Endodermal cell (in vitro differentiated cells): ENCODE data around the gene HSPA13.

- PRO-cap, result no peak
Observed at GRCh38 chr21:6565139-6565525, 3956.3 kb upstream of the TPTE start.

DNA sequence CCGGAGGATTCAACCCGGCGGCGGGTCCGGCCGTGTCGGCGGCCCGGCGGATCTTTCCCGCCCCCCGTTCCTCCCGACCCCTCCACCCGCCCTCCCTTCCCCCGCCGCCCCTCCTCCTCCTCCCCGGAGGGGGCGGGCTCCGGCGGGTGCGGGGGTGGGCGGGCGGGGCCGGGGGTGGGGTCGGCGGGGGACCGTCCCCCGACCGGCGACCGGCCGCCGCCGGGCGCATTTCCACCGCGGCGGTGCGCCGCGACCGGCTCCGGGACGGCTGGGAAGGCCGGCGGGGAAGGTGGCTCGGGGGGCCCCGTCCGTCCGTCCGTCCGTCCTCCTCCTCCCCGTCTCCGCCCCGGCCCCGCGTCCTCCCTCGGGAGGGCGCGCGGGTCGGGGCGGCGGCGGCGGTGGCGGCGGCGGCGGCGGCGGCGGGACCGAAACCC is 2124.0 kb upstream of the TPTE start:
- PRO-cap, result no peak

DNA sequence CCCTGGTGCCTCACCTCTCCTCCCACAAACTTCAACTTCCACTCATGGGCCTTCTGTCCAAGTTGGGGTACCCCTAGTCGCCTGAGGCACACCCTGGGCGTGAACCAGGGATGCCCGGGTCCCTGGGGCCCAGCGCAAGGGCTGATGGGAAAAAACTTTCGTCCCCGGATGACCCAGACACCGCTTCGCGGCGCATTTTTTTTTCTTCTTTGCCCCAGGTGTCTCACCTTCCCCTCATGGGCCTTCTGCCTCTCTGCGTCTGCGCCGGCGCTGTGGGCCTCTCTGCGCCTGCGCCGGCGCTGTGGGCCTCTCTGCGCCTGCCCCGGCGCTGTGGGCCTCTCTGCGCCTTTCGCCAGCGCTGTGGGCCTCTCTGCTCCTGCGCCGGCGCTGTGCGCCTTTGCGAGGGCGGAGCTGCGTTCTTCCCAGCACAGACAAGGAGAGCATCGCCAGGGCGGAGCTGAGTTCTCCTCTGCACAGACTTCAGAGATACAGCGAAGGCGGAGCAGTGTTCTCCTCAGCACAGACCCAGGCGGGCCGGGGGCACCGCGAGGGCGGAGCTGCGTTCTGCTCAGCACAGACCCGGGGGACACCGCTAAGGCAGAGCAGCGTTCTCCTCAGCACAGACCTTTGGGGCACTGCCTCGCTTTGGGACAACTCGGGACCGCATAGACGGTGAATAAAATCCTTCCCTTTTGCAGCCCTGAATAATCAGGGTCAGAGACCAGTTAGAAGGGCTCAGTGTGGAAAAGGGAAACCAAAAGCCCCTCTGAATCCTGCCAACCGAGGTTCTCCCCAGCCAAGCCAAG is 1706.0 kb upstream of the TPTE start:
- PRO-cap, result no peak

DNA sequence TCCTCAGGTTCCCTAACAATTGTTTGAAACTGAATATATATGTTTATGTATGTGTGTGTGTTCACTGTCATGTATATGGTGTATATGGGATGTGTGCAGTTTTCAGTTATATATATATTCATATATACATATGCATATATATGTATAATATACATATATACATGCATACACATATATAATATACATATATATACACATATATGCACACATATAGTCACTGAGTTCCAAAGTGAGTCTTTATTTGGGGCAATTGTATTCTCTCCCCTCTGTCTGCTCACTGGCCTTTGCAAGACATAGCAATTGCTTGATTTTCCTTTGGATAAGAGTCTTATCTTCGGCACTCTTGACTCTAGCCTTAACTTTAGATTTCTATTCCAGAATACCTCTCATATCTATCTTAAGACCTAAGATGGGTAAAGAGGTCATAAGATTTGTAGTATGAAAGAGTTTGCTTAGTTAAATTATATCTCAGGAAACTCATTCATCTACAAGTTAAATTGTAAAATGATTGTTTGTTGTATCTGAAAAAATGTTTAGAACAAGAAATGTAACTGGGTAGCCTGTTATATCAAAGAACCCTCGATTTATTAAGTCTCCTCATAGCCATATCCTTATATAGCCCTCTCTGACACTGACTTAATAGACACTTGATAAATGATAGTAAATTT is 1523.4 kb upstream of the TPTE start:
- PRO-cap, result no peak

DNA sequence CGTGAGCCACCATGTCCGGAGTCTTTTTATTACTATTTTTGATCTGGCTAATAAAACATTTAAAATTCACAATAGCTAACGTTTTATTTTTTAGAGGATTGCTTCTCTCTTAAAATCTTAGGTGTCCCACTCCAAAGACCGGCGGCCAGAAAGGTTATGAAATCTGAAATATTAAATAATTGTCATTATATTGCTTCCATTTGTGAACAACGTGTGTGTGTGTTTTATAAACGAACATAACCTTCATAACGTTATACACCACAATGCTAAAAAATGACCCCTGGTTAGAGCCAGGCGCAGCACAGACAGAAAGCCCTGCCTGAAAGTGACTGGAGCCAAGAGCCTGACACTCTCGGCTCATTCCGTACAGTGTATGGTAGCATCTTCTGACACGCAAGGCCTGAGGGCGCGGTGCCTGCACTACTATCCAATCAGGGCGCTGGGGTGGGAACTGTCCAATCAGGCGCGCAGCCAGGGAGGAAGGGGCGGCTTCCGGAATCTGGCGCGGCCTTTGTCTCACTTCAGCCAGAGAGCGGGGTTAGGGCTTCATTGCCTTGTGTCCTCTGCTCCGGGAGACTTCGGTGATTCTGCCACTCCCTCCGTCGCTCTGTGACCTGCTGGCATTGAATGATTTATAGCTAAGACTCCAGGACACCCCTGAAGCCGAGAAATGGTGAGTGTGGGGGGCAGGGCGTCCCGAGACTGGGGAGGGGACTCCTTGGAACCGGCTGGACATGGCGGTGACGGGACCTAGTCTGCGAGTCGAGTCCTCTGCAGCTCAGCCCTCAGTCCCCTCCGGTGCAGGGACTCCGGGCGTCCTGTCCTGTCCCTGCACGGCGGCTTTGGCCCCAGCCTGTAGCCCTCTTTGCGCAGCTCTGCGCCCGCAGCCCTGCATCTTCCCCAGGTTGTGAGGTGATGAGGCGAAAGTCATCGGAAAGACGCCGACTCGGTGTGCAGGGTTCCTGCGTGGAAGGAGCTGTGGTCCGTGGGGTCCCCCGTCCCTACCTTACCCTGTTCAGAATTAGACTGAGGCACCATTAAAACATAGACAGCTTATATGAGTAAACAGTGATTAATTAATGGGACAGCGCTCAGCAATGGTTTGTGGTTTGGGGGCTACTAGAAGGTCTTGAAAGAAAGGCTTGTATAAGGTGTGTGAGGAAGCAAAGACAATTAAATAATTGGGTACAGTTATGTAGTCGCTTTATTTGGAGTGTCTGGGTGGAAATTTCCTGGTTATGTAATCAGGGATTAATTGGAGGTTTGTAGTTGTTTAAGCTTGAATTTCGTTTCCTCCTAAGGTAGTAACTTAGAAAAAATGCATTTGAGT is 183.4 kb downstream of the LIPI start:
- PRO-cap, result bidirectional peak, plus-strand start at position 519 of the sequence, minus-strand start at position 375 of the sequence; bidirectional peak, plus-strand start at position 735 of the sequence, minus-strand start at position 757 of the sequence; unidirectional peak, minus-strand start at position 757 of the sequence

DNA sequence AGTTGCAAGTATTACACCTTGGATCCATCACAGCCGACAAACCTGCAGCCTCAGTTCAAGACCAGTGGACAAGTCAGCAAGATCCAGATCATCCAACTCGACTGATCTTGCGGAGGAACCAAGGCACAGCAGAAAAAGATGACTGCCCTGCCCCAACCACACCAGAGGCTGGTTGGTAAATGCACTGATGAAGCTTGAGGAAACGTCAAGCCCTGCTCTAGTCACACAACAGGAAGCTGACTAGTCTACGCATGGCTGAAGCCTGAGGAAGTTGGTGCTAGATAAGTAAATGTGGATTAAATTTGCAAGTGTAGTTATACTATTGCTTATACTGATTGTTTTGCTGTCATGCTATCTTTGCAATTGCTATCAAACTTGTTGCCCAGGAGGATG is 89.1 kb downstream of the LIPI start:
- PRO-cap, result no peak

GRCh38 chr21:14266985-14267415 is 51.0 kb downstream of the RBM11 start:
- PRO-cap, result no peak

DNA sequence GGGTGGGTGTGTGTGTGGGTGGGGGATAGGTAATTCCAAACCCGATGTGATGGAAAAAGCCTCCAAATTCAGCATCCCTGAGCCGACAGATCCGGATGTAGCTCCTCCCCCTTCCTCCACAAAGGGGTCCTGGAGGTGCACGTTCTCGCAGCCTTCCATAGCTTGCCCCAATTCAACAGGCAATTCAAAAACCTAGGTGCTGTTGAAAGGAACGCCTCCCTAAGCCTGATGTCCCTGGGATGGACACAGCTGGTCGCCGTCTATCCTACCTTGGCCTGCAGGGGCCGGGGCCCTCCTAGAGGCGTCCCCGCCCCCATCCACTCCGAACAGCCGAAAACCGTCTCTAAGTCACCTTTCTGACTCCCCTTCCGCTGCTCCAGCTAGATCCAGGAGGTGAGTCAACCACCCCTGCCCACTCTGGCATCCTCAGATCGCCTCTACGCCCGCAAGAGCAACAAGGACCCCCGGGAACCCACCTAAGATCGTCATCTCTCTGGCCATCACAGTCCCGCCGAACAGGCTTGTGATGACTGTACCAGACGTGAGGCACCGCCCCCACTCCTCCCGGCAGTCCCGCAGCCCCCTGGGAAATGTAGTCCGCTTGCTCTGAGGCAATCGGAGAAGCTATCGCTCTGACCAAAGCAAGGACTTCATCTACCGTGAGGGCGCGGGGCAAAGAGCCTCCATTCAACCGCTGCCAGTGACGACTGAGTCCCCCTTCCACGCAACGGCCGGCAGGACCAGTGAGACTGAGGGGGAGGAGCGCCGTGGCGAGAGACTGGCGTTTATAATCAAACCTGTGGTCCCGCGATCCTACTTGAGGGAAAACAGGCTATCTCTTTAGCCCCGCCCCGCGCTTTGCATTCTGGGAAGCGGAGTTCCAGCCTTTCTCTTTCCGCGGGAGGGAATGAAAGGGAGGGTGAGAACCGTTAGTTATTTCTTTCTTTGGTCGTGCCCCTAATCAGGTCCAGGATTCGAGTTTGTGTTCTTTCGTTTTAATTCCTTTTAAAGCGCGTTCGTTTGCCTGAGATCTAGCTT is at the start of gene HSPA13:
HSPA13 (minus strand) TSS at position 528 of the 1,038 bp plus-strand sequence.
- PRO-cap, result bidirectional peak, plus-strand start at position 121 of the sequence, minus-strand start outside the sequence; unidirectional peak, plus-strand start at position 259 of the sequence; bidirectional peak, plus-strand start at position 426 of the sequence, minus-strand start at position 409 of the sequence; unidirectional peak, minus-strand start at position 525 of the sequence; bidirectional peak, plus-strand start at position 890 of the sequence, minus-strand start at position 789 of the sequence

GRCh38 chr21:14454196-14454889 is 71.4 kb upstream of the HSPA13 start:
- PRO-cap, result no peak

GRCh38 chr21:14483428-14484755 is 62.2 kb downstream of the SAMSN1 start:
- PRO-cap, result no peak

- PRO-cap, result no peak
Observed at GRCh38 chr21:14486136-14486508, 60.0 kb downstream of the SAMSN1 start.

- PRO-cap, result no peak
Observed at GRCh38 chr21:14864331-14864856, 200.4 kb downstream of the NRIP1 start.

- PRO-cap, result no peak
Observed at GRCh38 chr21:14962338-14963145, 102.3 kb downstream of the NRIP1 start.

- PRO-cap, result no peak
Observed at GRCh38 chr21:15027761-15028636, 36.8 kb downstream of the NRIP1 start.

GRCh38 chr21:15050943-15051457 is 13.8 kb downstream of the NRIP1 start:
- PRO-cap, result no peak

GRCh38 chr21:15150967-15151342 is 86.2 kb upstream of the NRIP1 start:
- PRO-cap, result no peak

- PRO-cap, result no peak
Observed at GRCh38 chr21:15875310-15876112, 145.7 kb downstream of the USP25 start.

GRCh38 chr21:16183661-16184074 is 453.9 kb downstream of the USP25 start:
- PRO-cap, result no peak

DNA sequence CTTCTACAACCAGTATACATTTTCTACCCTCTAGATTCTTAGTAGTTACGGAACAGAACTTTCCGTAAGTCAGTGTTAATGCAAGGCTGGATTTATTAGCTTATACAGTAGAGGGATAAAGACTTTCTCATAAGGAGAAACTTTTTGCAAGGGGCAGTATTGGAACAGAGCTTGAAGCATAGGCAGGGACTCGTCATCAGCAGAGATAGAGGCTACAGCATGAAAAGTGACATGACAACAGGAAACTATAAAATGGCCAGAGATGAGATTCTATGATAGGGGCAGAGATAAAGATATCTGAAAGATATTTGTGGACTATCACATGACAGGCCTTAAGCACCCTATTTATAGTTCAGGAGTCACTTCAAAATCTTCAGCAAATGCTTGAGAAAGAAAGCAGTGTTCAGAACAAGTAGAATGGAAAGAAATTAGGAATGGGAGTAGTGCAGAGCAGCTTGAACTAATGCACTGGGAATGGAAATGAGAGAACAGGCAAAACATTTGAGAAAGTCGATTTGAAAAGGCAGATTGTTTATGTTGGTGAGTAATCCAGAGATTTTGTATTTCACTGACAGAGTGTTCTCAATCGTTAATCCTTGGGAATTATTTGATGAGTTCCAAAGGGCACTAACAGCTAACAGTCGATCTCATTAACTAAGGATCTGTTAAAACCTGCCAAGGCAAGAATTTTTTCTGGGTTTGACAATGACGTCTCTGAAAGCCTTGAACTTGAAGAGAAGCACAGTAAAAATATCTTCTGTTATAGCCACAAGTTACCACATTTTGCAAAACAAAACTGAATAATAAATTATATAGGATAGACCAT is 482.0 kb downstream of the USP25 start:
- PRO-cap, result no peak

DNA sequence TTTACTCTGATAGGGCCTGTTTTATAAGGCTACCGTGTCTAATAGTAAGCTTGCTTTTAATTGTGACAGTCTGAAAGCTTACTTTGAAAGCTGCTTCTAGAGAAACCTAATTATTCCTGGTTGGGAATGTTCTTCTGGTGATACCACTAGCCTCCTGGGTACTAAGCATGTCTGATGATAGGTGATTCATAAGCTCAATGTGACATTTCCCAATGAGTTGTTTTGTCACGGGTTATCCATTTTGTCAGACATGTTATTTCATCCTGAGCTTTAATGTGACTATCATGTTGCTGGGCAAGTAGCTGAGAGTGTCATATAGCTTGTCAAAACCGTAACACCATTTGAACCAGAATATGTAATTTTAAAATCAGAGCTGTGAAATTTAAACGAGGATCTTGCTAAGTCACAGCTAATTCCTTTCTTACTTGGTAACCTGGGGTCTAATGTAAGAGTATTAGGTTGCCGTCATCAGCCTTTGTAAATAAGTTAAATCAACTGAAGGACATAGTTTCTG is 529.1 kb downstream of the USP25 start:
- PRO-cap, result no peak